Prostate gland (tissue), 2 donors: Measurements from ENCODE around the genes GNG11 and ASB4.

DNA sequence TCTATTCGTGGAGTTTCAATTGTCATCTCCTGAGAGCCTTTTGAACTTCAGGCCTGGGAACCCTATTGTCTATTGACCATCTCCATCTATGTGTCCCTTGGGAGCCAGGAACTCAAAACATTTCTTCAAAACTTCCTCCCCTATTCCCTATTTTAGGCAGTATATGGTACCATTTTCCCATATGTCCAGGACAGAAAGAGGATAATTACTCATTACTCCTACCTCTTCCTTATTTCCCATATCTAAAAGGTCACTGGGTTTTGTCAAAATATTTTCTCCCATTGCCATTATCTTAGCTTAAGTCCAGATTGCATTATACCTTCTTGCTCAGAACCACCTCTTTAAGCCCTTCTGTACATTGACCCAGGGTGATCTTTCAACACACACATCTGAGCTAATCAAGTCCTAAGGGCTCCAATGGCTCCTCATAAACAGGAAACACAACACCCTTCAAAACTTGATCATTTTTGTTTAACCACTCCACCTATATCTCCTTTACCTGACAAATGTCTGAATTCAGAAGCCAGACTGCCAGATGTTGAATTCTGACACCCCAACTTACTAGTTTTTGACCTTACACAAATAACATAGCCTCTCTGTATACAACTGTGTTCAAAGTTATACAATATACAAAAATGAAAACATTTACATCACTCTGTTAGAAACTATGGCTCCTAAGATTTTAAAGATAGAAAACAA is 16.3 kb upstream of the LRRD1 start:
- PRO-cap: no peak
- RAMPAGE, long total RNA, 2 experiments: no peak in any of the 2 experiments

GRCh38 chr7:92238263-92238761 is 7.4 kb downstream of the KRIT1 start:
- PRO-cap: no peak
- RAMPAGE, long total RNA, 2 experiments: no peak in any of the 2 experiments

DNA sequence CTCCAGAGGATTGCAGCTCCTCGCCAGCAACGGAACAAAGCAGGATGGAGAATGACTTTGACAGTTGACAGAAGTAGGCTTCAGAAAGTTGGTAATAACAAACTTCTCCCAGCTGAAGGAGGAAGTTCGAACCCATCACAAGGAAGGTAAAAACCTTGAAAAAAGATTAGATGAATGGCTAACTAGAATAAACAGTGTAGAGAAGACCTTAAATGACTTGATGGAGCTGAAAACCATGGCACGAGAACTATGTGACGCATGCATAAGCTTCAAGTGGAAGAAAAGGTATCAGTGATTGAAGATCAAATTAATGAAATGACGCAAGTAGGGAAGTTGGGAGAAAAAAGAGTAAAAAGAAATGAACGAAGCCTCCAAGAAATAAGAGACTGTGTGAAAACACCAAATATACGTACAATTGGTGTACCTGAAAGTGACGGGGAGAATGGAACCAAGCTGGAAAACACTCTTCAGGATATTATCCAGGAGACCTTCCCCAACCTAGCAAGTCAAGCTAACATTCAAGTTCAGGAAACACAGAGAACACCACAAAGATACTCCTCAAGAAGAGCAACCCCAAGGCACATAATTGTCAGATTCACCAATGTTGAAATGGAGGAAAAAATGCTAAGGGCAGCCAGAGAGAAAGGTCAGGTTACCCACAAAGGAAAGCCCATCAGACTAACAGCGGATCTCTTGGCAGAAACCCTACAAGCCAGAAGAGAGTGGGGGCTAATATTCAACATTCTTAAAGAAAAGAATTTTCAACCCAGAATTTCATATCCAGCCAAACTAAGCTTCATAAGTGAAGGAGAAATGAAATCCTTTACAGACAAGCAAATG is 66.2 kb upstream of the GATAD1 start:
- PRO-cap: no peak
- RAMPAGE, long total RNA, 2 experiments: no peak in any of the 2 experiments

- PRO-cap: no peak
- RAMPAGE, long total RNA, 2 experiments: no peak in any of the 2 experiments
Measured at GRCh38 chr7:92527462-92528134, 722 bp downstream of the PEX1 start.

DNA sequence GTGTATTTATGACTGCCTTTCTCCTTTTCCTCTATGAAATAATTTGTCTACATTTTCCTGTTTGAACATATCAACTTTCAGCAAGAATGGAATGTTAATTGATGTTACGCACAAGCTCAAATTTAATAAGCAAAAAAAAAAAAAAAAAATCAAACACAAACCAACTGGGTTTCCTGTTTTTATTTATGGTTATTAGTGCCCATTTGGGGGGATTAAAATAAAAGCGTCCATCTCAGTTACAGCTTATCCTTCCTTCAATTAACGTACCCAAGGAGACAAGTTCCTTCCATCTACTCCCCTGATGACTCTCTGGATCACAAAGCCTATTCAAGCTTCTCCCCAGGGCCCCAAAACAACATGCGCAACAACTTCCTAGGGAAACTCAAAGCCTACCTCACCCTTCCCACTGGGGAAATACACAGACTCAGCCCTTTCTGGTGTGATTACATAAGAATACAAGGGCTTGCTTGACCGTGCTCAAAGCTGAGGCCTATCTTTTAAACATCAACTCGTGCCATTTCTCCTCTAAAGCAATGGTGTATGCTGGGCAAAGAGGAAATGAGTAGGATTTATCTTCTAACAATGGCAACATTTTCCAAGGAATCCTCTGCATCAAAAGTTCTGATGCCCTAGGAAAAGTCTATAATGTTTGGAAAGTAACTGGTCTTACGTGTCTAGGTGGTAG is 112.5 kb downstream of the CDK6 start:
- PRO-cap: no peak
- RAMPAGE, long total RNA, 2 experiments: no peak in any of the 2 experiments

DNA sequence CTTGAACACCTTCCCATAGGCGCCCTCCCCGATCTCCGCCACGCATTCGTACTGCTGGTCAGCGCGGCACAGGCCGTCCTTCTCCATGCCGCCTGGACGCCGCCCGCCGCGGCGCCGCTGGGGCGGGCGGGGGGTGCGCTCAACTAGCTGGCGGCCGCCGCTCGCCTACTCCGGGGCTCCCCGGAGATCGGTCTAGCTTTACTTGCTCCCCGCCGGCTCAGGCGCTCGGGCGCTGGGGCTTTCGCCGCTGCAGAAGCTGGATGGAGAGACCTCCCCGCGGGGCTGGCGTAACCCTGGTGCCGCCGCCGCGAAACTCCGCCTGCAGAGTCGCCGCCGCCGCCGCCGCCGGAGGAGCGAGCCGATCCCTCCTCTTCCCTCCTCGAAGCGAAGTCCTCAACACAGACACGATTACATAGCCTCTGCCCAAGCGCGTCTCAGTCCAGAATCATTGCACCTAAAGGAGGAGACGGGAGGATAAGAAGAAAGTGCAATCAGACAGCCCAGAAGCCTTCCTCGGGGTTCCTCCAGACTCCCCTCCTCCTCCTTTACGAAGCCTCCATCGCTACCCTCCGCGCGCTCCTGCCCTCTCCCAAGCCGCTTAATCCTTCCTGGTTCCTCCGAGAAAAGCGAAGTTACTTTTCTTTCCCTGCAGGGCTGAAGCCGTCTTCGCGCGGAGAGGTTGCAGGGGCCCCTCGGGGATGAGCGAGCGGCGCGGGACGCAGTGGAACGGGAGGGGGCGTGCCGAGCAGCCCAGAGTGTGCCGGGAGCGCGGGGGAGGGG is 2.9 kb downstream of the CDK6 start:
- PRO-cap: bidirectional peak, plus-strand start outside the sequence, minus-strand start at position 718 of the sequence
- RAMPAGE, long total RNA, 2 experiments: start-site peak on the minus strand in 2 of 2 experiments, centred at positions 698 to 703 of the sequence, 8 to 27 reads per replicate

DNA sequence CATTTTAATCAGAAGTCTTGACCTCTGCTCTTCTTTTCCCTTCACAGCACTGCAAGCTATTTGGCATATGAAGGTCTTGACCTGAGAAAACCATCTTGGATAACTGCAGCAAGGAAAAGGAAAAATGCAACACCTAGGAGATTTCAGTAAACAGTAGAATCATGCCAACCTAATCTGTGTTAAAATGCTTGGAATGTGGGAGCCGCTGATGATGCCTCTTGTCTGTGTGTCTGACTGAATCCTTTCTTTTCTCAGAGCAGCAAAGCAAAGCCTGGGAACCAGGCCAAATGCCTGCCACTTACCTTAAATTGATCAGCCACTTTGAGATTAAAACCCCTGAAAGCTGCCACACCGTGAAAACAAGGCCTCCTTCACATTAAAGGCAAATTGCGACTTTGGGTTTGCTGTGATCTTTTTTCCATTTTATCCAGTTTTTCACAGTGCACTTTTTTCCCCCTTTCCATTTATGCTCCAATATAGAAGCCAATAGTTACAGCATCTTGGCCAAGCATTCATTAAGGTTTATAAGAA is 80.5 kb upstream of the CDK6 start:
- PRO-cap: no peak
- RAMPAGE, long total RNA, 2 experiments: no peak in any of the 2 experiments

- PRO-cap: no peak
- RAMPAGE, long total RNA, 2 experiments: no peak in any of the 2 experiments
Measured at GRCh38 chr7:93889820-93890572, 557 bp downstream of the TFPI2 start.

GRCh38 chr7:93921551-93922745 is at the start of gene GNG11:
GNG11 (plus strand) TSS chr7:93921735.
- PRO-cap: bidirectional peak, plus-strand start at chr7:93921735, minus-strand start at chr7:93921646; unidirectional peak, plus-strand start at chr7:93922054
- RAMPAGE, long total RNA, 2 experiments: start-site peak on the plus strand in 2 of 2 experiments, at chr7:93921729-93922091 at its widest, 96 to 130 reads per replicate

DNA sequence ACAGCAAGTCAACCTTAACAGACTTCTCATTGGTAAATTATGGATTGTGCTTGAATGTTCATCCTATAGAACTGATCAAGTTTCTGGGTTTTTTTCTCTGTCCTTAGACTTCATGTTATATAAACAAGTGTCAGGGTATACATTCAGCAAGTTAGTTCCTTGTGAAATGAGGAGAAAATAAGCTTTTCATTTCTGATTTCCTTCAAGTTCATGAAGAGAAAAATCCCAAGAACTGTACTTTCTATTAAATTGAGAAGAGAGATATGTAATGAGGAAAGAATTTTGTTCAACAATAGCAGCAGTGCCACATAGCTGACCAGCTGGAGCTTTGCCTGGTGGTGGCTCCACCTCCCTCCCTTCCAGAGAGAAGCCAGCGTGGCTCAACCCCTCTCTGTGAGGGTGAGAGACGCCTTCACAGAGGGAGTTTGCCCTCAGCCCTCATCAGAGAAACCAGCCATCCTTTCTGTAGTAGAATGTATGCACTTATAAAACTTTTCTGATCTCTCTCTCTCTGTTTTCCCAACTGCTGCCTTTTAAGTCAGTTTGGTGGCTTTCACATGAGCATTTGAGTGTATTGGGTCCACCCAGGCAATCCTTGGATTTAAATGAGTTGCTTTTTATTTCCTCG is 20.5 kb upstream of the COL1A2 start:
- PRO-cap: unidirectional peak, plus-strand start at position 362 of the sequence
- RAMPAGE, long total RNA, 2 experiments: no peak in any of the 2 experiments

- PRO-cap: no peak
- RAMPAGE, long total RNA, 2 experiments: no peak in any of the 2 experiments
Measured at GRCh38 chr7:94906954-94907381, 426 bp upstream of the PPP1R9A start.

DNA sequence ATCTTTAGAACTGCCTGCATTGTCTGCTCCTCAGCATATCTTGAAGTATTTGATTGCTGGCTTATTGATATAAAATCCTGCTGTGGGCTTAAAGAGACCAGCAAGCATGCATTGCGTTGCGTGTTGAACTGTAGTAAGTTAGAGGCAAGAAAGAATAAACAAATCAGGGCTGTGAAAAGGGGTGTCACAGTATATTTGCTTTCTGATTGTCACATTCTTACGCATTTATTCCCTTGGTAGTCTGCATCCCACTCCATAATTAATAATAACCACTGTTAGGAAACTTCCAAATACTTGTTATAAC is 1.5 kb downstream of the PPP1R9A start:
- PRO-cap: no peak
- RAMPAGE, long total RNA, 2 experiments: no peak in any of the 2 experiments

DNA sequence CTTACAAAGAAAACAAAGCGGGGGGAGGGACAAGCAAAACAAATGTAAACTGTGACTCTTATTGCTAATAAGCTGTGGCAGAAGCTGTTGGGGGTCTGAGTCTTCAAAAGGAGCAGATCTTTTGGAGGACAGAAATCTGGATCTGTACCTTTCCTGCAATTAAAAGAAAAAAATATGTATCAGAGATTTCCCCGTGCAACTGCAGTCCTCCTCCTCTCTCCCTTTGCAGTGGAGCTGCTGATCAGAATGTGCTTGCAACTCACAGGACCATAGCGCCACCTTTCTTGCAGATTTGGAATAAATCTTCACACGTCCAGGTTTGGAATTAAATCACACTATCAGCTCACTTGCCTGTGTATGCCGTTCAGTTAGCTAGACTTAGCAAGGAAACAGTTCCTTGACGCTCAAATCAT is 77.6 kb downstream of the PON1 start:
- PRO-cap: no peak
- RAMPAGE, long total RNA, 2 experiments: no peak in any of the 2 experiments

DNA sequence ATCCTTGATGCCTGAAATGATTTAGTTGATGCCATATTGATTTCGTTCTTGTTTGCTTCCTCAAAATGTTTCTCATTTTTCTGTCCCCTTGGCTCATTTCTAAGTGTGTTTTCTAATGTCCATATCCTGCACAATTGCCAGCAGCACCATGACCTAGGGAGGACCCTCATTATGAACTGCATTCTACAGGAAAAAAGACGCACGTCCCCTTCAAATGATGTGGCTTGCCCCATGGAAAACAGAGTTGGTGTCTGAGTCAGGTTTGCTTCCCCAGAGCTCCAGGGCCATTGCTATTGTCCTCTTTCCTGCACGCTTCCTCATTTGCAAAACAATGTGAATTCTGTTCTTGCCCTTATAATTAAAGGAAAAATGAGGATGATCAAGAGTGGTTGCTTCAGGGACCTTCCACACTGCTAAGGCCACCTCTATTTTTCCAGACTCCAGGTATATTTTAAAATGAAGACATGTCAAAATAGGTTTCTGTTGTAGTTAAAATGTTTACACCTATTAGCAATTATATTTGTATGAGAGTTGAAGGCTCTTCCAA is 14.7 kb upstream of the ASB4 start:
- PRO-cap: no peak
- RAMPAGE, long total RNA, 2 experiments: no peak in any of the 2 experiments

DNA sequence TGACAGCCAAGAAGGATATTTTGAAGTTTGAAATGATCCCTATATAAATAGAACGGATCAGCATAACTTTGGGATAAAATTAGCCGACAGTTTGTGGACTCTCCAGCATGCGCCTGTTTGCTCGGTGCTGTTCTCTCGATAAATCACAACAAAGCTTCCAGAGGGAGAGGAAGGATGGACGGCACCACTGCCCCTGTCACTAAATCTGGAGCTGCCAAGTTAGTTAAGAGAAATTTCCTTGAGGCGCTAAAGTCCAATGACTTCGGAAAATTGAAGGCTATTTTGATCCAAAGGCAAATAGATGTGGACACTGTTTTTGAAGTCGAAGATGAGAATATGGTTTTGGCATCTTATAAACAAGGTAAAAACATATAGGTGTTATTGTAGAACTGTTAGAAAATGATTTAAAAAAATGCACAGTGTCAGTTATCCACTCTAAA is at the start of gene ASB4:
Gene ASB4 (plus strand): TSS at position 146 of the 440 bp plus-strand sequence.
- PRO-cap: no peak
- RAMPAGE, long total RNA, 2 experiments: no peak in any of the 2 experiments

GRCh38 chr7:95553862-95554469 is 42.4 kb downstream of the PDK4 start:
- PRO-cap: no peak
- RAMPAGE, long total RNA, 2 experiments: no peak in any of the 2 experiments

DNA sequence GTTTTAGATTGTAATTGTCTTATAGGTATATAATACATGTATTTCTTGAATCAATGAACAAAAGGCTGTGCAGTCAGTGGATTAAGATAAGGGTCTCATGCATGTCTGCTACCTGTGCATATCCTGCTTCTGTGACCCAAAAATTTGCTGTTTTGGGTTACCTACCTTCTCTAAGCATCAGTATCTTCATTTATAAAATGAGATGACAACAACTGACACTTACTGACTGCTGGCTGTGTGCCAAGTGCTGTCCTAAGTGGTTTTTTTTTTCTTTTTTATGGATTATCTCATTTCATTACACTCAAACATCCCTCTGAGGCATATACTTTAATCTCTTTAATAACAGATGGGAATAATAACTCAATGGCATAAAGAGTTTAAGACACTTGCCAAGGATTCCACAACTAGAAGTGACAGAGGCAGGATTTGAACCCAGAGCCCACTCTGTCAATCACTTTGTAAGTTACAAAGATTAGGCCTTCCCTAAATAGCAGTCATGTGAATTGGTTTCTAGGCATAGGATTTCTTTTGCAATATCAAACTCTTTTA is 2.1 kb downstream of the PDK4 start:
- PRO-cap: no peak
- RAMPAGE, long total RNA, 2 experiments: no peak in any of the 2 experiments

DNA sequence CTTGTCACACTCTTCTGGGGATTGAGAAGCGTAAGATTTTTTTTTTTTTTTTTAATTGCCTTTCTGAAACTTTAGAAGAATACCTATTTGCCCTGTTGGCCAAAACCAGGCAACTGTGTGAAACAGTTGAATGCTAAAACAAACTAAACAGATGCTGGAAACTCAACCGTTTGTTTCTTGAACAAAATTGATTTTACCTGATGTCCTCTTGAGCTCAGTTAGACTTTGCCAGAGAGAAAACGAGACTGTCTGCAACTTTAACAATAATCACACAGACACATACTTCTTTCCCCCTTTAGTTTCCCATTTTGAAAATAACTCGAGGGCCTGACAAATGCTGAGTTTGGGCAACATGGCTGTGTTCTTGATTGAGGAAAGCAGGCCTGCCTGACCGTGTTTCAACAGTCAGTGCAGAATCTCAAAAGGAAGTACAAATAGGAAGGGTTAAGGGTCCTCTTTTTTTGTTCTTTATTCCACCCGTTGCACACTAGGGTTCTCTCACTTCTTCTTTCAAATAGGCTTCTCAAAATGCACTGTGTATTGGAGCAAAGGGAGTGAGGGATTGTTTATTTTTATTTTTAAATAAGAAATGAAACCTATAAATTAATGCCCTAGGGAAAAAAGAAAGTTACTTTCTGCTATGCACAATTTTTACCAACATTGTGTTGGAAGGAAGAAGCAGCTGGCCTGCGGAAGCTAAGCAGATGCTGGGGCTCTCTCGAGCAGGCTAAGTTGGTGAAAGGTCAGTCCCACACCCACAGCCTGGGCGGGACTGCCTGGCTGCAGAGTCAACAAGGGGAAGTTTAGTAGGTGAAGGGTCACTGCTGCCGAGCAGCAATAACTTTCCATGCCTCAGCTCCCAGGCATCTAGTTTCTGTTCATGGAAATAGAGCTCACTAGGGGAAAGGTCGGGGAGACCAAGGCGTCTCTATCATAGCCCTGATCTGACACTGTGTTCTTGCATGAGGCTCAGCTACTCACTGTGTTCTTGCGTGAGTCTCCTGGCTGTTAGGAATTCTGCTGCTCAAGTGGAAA is 12.1 kb upstream of the PDK4 start:
- PRO-cap: unidirectional peak, plus-strand start at position 955 of the sequence
- RAMPAGE, long total RNA, 2 experiments: no peak in any of the 2 experiments

- PRO-cap: no peak
- RAMPAGE, long total RNA, 2 experiments: no peak in any of the 2 experiments
Measured at GRCh38 chr7:95628711-95629546, 32.6 kb upstream of the PDK4 start.

DNA sequence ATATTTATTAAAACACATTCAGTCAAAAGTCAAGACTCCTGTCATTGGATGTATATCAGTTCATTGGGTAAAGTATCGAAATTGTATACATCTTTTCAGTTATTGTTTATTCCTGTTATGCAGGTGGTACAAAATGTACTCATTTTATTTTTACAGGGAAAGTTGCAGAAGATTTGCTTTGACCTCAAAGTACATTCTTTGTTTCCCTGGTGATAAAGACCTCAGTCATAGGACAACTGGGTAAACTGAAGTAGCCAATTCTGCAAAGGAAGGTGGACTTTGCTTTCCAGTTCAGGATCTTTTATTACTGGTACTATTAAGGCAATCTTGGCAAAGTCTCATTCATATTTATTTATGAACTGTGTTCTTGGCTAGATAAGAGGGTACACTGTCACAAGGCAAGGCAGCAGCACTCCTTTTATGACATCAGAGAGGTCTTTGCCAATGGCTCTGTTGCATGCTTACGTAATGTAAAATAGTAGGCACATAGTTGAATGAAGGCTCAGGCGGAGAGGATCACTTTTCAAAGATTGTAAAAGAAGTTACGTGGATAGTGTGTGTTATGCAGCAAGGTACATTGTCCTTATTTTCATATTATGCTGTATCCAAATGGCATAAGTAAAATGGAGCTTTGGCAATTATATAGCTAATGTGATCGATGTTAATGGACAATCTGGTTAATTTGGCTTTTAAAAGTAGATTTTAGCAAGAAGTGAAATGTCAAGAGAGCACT is 63.7 kb upstream of the PDK4 start:
- PRO-cap: unidirectional peak, plus-strand start at position 487 of the sequence
- RAMPAGE, long total RNA, 2 experiments: no peak in any of the 2 experiments